ENCODE measurements around the genes IL17B and CSF1R.

GRCh38 chr5:149379032-149380265 lies at the start of gene IL17B:
Gene IL17B, minus strand, starts transcription at chr5:149379292.
- PRO-cap = no peak

GRCh38 chr5:149418942-149419550 lies 40.0 kb upstream of the IL17B start:
- PRO-cap = no peak

GRCh38 chr5:149422970-149423417 lies 43.9 kb upstream of the IL17B start:
- PRO-cap = no peak

DNA sequence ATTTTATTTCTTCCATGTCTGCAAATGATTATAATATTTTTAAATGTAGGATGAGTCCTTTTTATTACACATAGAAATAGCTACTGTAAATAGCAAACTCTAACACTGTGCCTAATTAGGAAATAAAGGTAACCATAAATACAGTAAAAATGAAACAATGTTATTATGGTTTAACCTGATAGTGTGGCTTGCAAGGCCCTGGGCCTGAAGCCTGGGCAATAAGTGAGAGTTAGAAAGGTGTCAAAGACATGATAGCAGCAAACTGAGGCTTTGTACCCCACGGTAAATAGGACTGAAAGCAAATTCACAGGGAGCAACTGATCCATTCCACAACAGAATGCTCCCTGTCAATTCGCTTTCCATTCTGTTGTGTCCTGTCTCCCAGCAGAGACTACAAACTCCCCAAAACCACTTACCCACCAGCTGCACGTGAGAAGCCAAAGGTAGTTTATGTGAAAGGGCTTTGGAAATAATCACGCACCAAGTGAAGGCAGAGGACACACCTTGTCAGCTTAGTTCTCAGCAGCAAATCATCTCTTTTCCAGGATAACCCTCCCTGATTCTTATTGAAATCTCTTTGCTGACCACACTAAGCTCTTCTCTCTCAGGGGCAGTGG lies 46.5 kb upstream of the IL17B start:
- PRO-cap = no peak

GRCh38 chr5:149442456-149443253 lies 63.6 kb upstream of the IL17B start:
- PRO-cap = no peak

DNA sequence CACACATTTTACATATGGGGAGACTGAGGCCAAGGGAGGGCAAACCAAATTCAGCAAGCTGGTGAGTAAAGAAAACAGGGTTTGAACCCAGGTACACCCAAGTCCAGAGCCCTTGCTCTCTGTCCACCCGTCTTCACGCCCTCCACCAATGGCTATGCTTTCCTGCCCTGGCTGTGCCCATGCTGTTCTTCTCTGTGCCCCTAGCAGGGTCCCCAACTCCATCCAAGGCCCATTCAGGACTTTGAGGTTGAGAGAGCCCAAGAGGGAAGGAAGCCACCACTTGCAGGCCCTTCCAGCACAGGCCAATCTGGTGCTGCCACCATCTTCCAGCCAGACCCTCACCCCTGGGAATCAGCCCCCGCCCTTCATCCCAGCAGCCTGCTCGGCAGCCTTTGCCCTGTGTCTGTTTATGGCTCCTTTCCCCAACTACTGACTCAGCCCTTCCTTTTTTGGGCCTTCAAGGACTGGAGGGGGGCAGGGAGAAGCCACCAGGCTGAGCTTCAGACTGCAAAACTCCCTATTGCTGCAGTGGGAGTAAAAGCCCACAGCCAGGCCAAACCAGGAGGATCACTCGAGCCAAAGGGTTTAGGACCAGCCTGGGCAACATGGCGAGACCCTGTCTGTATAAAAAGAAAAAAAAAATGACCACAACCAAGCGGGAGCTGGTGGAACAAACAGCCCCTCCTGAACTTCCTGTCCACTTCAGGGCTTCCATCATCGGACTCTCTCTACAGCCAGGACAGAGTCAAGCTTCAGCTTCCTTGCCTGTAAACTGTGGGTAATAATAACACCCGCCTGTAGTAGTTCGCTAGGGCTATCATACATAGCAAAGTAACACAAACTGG lies 85.7 kb upstream of the IL17B start:
- PRO-cap = no peak

GRCh38 chr5:149486766-149487898 lies 64.1 kb downstream of the CSNK1A1 start:
- PRO-cap = no peak

DNA sequence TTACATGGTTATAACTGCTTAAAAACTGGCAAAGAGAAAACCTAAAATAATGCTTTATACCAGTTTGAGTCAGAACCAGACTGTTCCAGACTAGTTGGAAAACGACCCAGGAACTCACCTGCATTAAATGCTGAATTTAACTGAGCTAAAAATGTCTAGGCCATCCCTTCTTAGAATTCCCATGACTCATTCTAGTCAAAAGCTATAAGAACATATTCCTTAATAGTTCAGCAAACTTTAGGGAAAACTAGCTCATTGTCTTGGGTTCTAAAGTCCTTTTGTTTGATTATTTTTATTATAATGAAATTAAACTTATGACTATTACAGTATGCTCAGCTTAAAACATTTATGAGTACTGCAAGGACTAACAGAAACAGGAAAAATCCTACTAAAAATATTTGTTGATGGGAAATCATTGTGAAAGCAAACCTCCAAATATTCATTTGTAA lies 57.4 kb downstream of the CSNK1A1 start:
- PRO-cap = no peak

DNA sequence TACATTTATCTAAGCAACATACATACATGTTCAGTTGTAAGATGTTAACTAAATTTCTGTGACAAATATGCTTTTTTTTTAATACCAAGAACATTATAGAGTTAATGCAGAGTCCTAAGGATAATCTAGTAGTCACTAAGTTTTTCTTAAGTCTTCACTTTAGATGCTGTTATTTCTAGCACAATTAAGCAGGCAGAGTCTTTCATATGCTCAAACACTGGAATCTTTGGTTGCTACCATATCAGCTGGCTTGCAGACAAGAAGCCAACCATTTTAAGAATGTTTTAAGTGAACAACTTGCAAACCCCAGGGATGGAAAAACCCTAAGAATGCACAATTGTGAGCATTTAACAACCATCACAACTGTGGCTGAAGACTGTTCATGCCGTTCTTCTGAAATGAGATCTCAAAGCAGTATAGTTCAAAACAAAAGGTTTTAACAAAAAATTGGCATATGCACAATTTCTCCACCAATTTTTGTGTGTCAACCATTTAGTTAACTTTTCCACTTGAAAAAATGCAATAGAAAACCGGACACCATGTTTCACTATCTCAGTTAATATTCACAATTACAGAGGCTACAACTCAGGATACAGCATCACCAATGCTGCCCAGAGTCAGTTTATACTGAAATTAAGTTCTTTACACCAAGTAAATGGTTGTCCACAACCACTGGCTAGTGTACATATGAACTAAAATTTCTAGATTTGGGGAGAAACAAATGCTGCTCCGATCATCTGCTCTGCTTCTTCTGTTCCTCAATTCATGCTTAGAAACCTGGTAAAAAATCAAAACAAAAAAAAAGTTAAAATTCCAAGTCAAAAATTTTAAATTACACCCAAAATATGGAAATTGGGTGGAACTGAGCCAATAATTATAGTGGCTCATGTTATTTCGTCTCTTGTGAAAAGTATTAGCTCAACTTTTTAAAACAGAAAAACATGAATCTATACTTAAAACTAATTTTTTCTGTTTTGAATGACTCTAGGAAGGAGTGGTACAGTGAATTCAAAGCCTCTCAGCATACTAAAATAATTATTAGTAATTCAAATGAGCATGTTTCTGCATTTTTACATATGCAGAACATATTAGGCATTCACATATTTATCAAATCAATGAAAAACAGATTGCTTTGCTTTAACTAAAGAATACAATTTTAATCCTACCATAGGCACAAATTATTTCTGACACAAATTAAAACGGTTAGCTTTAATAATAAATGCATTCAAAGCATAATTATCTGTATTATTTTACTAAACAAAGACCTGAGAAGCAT lies 54.7 kb downstream of the CSNK1A1 start:
- PRO-cap = no peak

- PRO-cap = no peak
These were observed 8.0 kb downstream of the CSNK1A1 start for GRCh38 chr5:149543151-149543634.

DNA sequence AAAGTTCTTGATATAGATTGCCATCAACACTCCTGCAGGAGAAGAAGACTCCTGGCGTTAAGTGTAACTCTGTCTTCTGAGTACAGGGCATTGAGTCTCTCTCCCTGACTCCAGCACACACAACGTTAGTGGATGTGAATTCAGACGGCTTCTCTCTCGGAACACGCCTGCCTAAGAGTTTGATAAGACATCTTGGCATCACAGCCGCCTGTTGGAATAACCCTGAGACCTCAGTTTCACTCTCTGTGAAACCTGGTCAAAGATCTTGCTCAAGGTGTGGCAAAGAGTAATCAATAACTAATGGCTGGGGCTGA lies 27.5 kb upstream of the PPARGC1B start:
- PRO-cap = no peak

DNA sequence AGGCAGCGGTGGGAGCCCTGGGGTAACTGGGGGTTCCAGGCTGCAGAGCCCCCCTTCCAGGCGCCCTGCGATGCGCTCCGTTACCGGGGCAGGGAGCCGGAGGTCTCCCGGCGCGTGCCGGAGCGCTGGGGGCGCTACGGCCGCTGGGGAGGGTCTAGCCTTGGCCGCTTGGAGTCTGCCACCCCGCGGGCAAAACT lies 288 bp downstream of the PPARGC1B start:
- PRO-cap = no peak

DNA sequence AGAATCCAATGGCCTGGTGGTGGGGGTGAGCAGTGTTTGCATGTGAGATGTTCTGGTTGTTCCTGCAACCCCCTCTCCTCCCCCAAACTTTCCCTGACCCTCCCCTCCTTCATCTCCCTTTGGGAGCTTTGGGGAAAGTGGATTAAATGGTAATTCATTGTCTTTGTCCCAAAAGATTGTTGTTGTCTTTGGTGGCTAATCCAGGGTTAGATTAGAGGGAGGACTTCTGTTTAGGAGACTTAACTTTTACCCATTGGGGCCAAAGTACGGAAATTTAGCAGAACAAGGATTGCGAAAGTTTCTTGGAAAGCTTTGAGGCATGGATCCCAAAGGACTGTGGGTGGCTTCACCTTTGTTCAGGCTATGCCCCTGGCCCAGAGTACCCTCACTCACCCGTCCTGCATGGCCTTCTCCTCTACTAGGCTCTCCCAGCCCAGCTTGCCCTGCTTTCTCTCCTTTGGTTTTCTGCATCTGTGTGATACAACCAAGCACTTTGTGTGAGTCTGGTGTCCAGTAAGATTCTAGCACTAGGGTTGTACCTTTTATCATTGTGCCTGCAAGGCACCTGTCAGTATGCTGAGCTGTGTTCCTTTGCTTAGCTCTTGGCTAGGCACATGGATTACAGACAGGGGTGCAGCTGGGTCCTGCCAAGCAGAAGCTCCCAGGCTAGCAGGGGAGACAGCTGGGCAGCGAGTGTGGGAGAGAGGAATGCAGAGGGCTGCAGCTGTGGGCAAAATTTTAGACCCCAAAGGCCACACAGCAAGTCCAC lies 3.1 kb downstream of the PPARGC1B start:
- PRO-cap = no peak

DNA sequence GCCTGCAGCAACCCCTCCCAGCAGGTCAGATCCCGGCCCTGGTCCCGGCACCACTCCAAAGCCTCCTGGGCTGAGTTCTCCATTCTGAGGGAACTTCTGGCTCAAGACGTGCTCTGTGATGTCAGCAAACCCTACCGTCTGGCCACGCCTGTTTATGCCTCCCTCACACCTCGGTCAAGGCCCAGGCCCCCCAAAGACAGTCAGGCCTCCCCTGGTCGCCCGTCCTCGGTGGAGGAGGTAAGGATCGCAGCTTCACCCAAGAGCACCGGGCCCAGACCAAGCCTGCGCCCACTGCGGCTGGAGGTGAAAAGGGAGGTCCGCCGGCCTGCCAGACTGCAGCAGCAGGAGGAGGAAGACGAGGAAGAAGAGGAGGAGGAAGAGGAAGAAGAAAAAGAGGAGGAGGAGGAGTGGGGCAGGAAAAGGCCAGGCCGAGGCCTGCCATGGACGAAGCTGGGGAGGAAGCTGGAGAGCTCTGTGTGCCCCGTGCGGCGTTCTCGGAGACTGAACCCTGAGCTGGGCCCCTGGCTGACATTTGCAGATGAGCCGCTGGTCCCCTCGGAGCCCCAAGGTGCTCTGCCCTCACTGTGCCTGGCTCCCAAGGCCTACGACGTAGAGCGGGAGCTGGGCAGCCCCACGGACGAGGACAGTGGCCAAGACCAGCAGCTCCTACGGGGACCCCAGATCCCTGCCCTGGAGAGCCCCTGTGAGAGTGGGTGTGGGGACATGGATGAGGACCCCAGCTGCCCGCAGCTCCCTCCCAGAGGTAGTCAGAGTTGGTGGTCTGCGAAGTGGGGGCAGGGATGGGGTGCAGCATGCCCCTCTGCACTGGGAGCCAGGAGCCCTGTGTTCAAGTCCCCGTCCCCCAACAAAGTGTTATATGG lies 103.1 kb downstream of the PPARGC1B start:
- PRO-cap = no peak

GRCh38 chr5:149834865-149835630 lies 104.9 kb downstream of the PPARGC1B start:
- PRO-cap = no peak

GRCh38 chr5:150064976-150065874 lies 21.1 kb downstream of the CSF1R start:
- PRO-cap = no peak

- PRO-cap = no peak
These were observed at the start of gene CSF1R for GRCh38 chr5:150086211-150087092. Gene CSF1R, minus strand, starts transcription at chr5:150086554.

DNA sequence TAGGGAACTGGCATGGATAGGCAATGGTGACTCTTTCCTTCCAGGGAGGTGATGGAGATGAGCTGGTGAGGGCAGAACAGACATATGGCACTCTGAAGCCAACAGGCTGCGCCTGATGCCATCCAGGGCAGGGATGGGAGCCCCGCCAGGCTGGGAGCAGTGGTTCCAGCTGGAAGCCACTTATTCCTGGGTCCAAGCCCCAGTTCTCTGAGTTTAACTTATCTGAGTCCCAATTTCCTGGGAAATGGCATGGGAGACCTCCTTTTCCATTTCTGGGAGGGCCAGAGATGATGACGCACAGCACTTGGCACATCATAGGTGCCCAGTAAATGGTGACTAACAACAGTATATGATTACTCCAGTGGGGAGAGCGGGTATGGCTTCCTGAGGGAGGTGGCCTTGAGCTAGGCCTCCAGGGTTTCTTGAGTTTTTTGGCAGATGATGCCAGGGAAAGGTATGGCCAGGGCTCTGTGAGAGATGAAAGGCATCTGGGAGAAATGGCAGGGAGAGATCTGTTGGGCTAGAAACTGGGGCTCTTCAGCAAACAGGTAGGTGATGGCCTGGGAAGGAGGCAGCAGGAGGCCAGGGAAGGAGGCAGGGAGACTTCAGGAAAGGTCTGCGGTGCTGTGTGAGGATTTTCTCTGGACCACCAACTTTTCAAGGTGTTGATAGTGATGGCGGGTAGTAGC lies 7.1 kb downstream of the PDGFRB start:
- PRO-cap = no peak

GRCh38 chr5:150244393-150244598 lies 45.3 kb downstream of the CAMK2A start:
- PRO-cap = no peak

GRCh38 chr5:150360912-150361693 lies 3.6 kb downstream of the TCOF1 start:
- PRO-cap = no peak

Measured in SP-49 (cell line).